Measurements from ENCODE around the genes GPR3 and THEMIS2.

DNA sequence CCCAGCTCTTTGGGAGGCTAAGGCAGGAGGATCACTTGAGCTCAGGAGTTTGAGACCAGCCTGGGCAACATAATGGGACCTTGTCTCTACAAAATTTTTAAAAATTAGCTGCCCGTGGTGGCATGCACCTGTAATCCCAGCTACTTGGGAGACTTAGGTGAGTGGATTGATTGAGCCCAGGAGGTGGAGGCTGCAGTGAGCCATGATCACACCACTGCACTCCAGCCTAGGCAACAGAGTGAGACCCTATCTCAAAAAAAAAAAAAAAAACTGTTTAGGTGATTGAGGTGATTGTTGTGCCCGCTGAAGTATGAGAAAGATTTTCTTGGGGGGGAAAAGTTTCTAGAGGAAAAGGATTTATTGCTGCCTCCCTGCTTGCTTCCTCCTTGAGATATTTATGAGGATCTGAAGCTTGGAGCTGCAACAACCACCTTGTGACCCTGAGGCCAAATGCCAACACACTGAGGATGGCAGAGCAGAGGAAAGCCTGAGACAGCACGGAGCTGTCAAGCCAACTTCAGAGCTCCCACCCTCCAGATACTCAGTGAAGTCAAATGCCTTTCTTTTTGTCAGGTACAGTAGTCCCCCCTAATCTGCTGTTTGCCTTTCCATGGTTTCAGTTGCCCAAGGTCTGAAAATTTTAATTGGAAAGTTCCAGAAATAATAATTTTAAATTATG is 14.8 kb downstream of the HMGN2 start:
- PRO-cap, 2 experiments: no peak in any of the 2 experiments

DNA sequence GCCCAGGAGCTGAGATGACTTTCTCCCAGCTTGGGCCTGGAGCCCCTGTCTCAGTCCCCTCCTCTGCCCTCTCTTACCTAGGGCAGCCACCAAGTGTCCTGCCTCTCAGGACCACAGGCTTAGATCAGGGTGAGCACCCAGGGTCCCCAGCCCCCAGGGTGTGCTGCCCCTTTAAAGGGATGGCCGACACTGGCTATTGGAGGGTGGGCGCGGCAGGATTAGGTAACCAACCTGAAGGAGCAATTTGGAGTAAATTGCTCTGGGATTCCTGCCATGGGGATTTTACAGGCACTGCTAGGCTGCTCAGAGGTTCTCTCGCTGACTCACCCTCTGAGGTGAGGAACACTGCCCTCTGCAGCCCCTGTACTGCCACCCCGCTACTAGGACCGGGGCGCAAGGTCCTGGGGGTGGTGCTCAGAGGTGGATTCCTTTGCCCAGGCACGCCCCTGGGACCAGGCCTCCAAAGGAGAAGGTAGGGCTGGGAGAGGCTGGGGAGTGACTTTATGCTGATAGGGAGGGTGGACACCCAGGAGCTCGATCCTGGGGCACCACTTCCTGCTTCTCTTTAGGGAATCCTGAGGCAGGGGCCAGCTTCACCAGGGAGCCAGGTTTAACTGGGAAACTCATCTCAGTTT is 1.5 kb downstream of the RPS6KA1 start:
- PRO-cap, 2 experiments: no peak in any of the 2 experiments

DNA sequence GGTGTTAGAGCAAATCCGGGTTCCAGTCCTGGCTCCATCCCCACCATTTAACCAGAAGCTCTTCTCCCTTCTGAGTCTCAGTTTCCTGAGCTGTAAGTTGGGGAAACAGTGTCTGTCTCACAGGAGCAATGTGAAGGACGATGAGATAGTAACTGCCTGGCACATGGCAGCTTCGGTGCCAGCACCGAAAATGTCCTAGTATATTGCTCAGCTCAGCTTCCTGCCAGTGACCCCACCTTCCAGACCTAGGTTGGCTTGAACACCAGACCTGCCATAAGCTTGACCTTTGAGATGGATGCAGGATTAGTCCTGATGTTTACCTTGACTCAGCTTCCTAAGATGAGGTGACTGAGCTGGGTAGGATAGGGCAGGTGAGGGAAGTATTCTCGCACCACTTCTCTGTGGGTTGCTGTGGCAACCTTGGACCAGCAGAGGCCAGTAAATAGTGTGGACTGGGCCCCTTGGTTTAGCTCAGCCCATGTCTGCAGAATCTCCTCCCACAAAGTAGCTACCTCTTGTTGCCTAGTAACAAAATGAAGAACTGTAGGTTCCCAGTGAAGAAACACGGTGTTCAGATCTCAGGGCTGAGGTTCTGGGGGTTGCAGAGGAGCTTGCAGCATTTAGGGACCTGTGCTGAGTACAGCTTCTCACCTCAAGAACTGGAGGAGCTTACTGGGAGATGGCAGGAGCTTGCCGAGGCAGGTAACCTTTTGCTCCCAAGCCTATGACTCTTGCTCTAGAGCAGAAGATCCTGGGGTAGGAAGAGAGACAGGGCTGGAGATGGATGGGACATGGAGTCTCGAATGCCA is 8.4 kb downstream of the RPS6KA1 start:
- PRO-cap, 2 experiments: no peak in any of the 2 experiments

- PRO-cap, 2 experiments: no peak in any of the 2 experiments
Measured at GRCh38 chr1:26545448-26546129, 16.0 kb downstream of the RPS6KA1 start.

DNA sequence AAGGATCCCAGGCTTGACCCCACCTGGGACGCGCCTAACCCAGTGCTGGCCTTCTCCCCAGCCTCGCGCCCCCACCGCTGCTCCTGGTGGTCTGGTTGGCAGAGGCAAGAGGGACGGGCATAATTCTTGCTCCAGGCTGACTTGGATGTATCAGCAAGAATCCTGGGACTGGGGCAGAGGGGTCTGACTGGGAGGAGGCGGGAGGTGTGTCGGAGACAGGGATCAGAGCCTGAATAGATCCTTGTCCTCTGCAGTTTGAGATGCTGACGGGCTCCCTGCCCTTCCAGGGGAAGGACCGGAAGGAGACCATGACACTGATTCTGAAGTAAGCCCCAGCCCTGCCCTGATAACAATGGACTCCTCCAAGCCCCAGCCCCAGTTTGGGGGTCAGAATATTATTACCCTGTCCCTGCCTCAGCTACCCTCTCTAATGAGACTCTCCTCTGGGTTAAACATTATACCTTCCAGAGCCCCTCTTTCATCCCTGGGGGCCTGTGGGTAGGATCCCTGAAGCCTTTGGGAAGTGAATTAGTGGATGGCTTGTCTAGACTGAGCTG is 25.4 kb downstream of the RPS6KA1 start:
- PRO-cap, 2 experiments: no peak in any of the 2 experiments

DNA sequence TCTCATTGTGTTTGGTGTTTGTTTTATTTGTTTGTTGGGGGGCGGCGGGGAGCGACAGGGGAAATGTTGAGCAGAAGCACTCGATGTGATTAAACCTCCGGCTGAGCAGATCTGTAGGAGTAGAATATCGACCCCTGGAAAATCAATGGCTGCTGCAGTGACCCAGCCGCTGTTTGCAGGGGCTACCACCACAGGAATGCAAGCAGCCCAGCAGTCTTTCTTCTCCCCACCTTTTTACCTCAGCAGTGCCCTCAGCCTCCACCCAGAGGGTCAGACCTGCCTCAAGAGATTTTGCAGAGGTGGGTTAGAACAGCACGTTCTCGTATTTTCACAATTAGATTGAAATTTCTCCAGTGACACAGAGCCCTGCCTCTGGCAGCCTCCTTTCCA is 38.4 kb upstream of the PIGV start:
- PRO-cap, 2 experiments: no peak in any of the 2 experiments

DNA sequence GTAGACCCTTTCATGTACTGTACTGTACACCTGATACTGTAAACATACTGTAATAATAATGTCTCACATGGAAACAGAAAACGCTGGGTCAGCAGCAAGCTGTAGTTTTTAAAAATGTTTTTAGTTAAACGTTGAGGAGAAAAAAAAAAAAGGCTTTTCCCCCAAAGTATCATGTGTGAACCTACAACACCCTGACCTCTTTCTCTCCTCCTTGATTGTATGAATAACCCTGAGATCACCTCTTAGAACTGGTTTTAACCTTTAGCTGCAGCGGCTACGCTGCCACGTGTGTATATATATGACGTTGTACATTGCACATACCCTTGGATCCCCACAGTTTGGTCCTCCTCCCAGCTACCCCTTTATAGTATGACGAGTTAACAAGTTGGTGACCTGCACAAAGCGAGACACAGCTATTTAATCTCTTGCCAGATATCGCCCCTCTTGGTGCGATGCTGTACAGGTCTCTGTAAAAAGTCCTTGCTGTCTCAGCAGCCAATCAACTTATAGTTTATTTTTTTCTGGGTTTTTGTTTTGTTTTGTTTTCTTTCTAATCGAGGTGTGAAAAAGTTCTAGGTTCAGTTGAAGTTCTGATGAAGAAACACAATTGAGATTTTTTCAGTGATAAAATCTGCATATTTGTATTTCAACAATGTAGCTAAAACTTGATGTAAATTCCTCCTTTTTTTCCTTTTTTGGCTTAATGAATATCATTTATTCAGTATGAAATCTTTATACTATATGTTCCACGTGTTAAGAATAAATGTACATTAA is 6.2 kb upstream of the PIGV start:
- PRO-cap, 2 experiments: no peak in any of the 2 experiments

GRCh38 chr1:26847766-26848324 is 15.1 kb upstream of the SFN start:
- PRO-cap, 2 experiments: no peak in any of the 2 experiments

- PRO-cap, 2 experiments: no peak in any of the 2 experiments
Measured at GRCh38 chr1:26995939-26996802, 2.7 kb downstream of the TRNP1 start.

DNA sequence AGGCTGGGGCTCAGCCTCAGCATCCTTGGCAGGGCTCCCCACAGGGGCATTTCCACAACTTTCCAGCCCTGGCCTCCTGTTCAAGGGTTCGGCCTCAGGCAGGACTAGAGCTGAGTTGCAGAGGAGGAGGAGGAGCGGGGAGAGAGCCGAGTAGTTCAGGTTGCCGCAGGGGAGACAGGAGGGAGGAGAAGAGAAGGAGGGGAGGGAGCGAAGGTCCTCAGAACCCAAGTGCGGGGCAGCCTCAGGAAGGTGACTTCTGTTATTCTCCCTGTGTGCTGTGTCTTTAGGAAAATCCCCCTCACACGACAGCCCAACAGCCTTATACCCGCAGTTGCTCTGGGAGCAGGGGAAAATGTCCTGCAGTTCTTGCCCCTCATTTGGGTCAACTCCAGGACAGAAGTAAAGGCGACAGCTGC is 46.4 kb upstream of the TENT5B start:
- PRO-cap, 2 experiments: no peak in any of the 2 experiments

- PRO-cap, 2 experiments: no peak in any of the 2 experiments
Measured at GRCh38 chr1:27130550-27131351, 24.2 kb downstream of the SLC9A1 start.

DNA sequence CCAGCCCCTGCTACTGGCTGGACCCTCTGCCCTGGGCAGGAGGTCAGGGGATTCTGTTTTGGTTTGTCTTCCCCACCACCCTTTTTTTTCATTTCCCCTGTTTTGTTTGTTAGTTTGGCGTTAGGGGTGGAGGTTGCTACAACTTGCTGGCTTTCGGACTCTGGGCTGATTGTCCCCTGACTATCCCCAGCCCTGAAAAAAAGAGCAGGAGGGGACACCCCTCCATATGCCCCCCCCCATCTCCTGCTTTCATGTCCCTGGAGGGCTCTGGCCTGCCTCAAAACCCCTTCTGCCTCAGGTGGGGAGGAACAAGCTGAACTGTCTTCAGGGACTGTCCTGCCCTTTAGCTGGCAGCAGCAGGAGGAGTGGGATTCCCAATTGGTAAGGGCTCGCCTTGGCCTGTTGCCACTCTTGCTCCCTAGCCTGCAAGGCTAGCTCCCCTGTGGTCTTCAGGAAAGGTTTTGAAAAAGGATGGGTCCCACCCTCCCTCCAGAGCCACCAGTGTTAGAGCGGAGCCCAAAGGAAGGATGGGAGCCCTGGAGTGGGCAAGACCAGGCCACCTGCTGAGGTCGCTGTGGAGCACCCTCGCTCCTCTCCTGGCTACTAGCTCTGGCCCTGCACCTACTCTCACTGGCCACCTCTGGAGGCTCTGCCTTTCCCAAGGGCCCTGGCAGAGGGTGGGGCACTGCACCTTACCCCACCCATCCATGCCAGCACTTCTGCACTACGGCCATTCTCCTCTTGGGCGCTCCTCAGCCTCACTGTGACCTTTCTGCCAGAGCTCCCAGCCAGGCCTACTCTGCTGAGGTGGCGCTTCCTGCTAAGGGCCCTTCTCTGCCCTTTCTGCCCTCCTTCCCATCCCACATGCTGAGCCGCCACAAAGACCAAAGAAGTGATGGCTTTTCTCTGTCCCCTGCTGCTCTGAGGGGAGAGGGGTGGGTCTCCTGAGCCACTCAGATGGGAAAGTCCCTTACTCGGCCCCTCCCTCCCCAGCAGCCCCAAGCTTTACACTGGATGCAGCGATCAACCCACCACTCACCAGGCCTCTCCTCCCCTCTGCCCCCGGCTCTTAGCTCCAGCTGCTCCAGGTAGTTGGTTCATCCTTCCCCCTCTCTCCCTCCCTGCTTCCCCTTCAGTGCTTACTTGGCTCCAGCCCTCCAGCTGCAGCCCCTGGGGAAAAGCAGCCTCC is 15.2 kb upstream of the TMEM222 start:
- PRO-cap, 2 experiments: no peak in any of the 2 experiments

DNA sequence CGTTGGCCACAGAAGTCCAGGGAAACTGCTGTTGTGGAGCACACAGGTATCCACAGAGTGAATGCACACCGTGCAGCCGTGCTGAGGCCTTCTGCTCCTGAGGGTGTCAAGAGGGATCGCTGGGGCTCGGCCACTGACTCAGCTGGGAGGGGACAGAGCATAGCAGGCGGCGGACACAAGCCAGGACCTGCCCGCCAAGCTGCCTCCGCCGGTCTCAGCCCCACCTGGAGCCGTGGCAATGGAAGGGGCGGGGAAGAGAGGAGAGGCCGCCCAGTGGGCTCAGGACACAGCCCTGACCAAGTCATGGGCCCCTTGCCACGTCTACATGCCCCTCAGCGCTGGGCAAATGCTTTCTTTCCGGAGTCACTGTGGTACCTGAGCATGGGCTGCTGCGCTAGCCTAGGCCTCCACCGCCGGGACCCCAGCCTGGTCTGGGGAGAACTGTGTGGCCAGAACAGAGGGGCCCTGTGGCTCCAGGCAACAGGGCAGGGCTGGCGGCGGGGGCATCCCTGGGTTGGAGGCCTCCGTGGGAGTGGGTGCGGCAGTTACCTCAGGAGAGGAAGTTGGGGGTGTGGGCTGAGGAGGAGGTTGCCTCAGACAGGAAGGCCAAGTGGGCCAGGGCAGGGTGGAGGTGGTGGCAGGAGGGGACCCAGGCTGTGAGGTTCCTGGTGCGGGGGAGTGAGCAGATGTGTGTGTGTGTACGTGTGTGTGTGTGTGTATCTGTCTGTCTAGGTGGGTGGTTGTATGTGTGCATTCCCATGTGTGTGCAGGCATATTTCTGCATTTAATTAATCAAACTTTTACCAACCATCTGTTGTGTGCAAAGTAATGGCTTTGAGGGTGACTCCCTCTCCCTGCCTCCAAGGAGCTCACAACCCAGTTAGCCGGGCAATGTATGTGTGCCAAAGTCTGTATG is 1.3 kb downstream of the SYTL1 start:
- PRO-cap, 2 experiments: no peak in any of the 2 experiments

GRCh38 chr1:27391963-27392853 is at the start of gene GPR3:
TSS of gene GPR3 (plus strand) at chr1:27392622.
- PRO-cap, 2 experiments: peak in 2 of 2 experiments; most common plus-strand start chr1:27392522 (in 1); most common minus-strand start chr1:27392403 (in 1)

DNA sequence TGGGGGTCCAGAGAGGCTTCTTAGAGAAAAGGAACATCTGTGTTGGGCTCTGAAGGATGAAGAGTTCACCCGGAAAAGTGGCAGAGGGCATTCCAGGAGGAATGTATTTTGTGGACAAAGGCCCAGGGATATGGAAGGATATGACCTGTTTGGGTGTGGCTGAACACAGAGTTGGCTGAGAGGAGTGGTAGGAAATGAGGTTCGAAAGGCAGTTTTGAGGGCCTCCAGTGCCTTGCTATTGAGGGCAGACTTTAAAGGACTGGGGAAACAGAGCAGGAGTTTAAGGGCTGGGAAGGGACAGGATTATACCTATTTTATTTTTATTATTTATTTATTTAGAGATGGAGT is 27.3 kb upstream of the WASF2 start:
- PRO-cap, 2 experiments: no peak in any of the 2 experiments

GRCh38 chr1:27519197-27520098 is 29.5 kb upstream of the WASF2 start:
- PRO-cap, 2 experiments: peak in 1 of 2 experiments; most common plus-strand start chr1:27519716 (in 1); most common minus-strand start chr1:27519576 (in 1)

DNA sequence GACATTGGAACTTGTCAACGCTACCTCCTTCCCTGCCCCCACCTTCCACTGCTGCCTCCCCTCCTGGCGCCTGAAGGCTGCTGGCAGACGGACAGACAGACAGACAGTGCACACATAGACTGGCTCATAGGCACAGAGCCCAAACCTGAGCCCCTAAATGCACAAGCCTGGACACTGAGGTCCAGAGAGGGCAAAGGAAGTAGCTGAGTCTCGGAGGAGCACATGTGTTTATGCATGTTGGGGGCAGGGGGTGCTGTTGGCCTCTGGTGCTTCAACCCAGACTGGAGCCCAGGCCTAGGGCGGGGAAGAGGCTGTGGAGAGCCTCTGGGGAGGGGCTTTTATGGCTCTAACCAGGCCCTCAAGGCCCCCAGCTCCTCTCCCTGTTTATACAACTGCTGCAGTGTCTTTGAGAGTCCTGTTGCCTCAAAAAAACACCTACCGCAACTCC is 33.1 kb upstream of the WASF2 start:
- PRO-cap, 2 experiments: no peak in any of the 2 experiments

DNA sequence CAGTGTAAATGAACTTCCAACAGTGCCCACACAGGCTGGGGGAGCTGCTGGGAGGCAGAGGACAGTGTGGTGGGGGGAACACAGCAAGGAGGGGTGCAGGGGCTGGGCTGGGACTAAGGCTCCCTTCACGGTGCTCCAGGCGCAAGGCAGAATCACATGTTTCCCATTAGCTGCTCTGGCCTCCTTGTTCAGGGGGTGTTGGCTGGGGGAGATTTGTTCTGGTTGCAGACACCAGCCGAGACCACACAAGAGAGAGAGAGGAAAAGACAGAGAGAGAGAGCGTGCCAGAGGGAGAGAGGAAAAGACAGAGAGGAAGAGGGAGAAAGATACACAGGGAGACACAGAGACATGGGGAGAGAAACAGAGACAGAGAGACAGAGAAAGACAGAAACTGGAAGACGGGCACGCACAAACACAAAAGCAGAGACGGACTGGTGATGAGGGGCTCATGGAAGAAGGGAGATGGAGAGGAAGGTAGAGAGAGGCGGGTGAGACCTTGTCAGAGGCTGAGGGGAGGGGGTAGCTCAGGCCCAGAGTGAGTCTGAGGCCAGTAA is 42.4 kb downstream of the AHDC1 start:
- PRO-cap, 2 experiments: no peak in any of the 2 experiments

- PRO-cap, 2 experiments: no peak in any of the 2 experiments
Measured at GRCh38 chr1:27785660-27786558, 12.9 kb downstream of the STX12 start.

DNA sequence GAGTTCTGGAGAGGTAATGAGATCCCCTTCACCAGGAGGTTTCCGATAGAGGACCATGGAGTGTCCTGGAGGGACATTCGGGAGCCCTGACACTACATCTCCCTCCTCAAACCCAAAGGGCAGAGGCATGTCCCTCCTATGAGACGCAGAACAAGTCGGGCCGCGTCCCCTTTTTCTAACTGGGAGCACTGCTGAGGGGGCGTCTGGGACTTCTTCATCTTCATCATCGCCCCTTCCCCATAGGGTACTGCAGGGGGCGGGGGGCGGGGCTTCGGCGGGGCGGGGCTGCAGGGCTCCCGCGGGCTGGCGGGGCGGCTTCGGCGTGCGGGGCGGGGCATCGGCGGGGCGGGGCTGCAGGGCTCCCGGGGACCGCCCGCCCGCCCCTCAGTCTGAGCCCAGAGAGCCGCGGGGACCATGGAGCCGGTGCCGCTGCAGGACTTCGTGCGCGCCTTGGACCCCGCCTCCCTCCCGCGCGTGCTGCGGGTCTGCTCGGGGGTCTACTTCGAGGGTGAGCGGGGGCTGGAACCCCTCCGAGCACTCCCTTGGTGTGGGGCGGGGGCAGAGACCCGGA is at the start of gene THEMIS2:
Gene THEMIS2, plus strand, starts transcription at position 387 of the 571 bp plus-strand sequence.
- PRO-cap, 2 experiments: peak in 2 of 2 experiments; most common plus-strand start position 387 of the sequence (in 2)